ENCODE results near the gene GFOD1.

- RRBS: no CpG with 5 or more reads among the region's 4 CpGs
These were observed 12.1 kb downstream of the ADTRP start for GRCh38 chr6:11766337-11766990.

DNA sequence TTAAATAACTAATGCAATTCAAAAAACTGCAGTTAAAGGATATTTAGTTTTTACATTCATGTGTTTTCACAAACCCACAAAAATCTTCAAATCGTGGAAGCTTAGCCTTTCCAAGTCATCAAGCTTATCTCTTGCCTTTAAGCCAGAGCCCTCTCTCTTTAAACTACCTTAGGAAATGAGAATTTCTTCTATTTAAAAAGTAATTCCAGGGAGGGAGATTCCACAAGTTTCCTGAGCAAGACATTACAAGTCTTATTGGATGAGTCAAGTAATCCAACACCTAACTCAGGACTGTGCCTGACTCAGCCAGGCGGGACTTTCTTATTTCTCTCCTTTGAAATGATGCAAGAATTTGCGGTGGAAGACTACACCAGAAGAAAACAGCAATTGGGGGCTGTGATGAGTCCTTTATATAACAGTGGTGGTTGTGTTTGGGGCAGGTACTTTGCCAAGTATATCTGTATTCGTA is 6.2 kb downstream of the ADTRP start:
- RRBS: no CpG with 5 or more reads among the region's 4 CpGs

DNA sequence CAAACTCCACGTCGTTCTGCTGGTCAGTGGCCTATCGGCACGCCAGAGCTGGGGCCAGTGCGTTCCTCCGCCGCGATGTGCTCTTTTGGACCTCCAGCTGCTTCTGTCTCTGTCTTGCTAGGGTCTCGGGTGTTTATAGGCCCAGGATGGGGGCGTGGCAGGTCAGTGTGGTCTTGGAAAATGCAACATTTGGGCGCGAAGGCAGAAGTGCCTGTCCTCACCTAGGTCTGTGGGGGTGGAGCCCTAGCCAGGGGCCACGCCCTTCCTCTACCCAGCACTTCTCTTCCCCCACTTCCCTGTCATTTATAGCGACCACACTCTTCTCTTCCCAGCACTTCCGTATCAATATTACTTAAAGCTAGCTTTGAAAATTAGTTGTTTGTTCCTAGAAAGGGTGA is 53.2 kb upstream of the ADTRP start:
- RRBS: no CpG with 5 or more reads among the region's 15 CpGs

GRCh38 chr6:11851535-11851807 is 72.9 kb upstream of the ADTRP start:
- RRBS: no CpG with 5 or more reads among the region's 5 CpGs

GRCh38 chr6:12007524-12008249 is 4.4 kb upstream of the HIVEP1 start:
- RRBS: no CpG with 5 or more reads among the region's 11 CpGs

DNA sequence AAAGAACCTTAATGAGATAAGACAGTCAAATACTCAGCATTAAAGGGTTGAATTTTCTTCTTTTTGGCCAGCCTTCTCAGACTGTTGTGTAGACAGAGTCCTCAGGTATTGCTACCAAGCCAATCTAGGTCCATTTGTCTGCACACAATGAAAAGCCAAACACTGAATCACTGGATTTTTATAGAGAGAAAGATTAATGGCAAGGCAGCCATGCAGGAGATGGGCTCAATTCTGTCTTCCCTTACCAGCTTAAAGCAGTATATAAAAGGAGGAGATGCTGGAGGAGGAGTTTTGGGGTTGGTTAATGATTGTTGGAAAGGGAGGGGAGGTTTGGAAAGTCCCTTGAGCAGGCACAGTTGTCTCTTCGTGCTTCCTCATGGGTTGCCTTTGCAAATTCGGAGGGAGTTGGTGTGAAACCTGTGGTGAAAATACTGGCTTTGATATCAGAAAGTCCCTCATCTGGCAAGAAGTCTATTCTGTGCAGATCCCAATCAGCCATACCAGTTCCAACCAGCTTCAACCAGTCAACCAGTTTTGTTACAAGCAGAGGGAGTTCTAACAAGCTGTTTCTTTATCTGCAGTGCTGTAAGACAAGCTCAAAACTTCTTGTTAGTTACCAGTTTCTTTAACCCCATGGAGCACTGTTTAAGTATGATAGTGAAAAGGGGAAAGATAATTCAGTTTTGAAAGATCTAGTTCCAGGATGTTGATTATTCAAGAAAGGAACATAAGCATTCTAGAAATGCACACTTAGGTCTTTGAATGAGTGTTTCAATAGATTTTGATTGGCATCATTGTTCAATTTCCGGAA is 107.0 kb downstream of the HIVEP1 start:
- RRBS: no CpG with 5 or more reads among the region's 3 CpGs

DNA sequence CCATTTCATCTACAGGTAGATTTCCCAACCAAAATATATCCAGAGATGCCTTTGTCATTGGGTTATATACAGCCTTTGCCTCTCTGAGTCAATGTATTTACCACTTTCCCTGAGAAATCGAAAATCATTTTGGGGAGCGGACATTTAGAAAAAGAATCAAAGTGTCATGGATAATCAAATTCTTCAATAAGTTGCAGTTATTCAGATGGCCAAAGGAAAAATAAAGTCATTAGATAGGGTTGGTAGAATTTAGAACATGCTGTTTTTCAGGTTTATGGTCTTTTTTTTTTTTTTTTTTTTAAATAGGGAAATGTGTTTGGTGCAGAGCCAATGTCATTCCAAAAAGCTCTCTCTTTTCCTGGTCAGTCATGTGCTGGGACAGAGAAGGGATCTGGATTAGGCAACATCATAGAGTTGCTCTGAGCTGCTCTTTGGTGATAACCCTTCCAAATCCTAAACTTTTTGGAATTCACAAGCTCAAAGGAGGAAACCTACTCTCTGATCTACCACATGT is 4.5 kb downstream of the EDN1 start:
- RRBS: no CpG with 5 or more reads among the region's 2 CpGs

DNA sequence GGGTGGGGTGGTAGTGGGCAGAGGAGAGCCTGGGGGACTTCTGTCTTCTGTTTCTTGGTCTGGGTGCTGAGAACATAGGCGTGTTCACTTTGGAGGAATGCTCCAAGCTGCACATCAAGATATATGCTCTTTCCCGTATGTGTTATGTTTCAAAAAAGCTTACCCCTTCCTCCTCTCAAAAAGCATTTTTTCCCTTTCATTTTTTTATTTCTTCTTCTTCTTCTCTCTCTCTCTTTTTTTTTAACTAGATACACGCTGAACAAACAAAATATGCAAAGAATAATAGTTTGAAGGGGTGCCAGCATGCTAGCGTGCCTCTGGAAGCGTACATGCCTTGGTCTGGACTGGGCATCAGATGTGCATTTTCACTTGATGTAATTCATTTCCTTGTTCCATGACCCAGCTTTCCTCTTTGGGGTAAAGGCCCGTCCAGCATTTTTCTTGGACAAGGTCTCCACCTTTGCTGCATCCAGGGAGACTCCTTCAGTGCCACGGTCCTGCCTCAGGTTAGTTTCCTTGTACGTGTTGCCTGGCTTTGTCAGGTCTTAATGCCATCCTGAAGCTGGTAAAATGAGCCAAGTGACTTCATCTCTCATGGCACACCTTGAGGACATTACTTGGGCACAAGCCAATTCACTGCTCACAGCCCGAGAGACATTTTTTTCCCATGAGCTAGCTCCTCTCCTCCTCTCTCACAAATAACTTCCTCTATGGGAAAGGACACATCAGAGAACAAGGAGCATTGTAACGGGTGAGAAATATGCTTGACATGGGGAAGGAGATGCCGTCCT is 23.8 kb downstream of the EDN1 start:
- RRBS: no CpG with 5 or more reads among the region's 11 CpGs

- RRBS: no CpG with 5 or more reads among the region's 7 CpGs
These were observed 67.5 kb downstream of the TBC1D7 start for GRCh38 chr6:13260704-13261341.

DNA sequence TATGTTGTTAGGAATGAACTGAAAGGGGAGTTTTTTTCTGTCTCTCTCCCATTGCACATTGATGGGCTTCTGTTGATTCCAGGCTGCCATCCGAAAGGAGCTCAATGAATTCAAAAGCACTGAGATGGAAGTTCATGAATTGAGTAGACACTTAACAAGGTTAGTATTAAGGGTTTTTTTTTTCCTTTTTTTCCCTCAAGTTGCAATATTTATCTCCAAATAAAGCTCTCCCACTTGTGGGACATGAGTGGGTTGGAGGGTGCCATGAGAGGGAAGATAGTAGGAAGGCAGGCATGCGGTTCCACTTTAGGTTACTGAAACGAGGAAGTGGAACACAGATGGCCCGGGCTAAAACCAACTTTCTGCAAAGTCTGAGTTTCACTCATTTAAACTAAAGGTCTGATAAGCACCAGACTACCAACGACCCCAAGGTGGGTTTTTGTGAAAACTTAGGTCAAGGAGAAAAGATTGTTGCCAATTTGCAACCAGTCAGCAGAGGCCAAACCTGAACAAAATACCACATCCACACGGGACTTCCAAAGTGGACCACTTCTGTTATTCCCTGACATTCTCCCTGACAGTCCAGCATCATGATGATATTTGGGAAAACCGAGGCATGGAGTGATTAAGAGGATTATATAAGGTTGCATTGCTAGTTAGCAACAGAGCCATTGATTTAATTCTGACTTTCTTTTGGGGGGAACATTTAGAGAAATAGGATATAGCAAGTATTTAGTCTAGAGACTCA is 42.1 kb downstream of the TBC1D7 start:
- RRBS: no CpG with 5 or more reads among the region's 7 CpGs

GRCh38 chr6:13303562-13304098 is 24.7 kb downstream of the TBC1D7 start:
- RRBS: no CpG with 5 or more reads among the region's 9 CpGs

GRCh38 chr6:13307481-13308325 is 20.6 kb downstream of the TBC1D7 start:
- RRBS: no CpG with 5 or more reads among the region's 7 CpGs

DNA sequence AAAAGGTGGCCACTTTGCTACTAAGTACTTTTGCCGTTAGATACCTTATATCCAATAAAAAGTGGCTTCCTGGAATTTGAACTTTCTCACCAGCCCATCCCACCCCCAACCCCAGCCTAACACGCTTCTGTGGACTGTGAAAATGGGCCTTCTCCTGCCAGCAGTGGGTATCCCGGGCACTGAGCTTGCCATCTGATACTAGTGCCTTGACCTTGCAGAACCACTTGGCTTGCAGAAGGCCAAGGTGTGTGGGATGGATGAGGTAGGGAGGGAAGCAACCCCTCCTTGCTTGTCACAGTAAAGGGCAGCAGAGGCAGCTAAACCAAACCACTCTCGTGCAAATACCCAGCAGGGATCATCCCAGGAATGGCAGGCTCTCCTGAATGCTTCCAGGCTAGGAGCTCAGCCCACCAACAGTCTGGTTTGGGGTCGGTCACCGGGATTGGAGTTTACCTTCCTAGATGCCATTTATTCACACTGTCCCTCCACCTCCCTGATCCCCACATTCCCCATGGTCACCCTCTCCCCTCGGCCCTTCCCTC is 35.9 kb upstream of the TBC1D7 start:
- RRBS: no CpG with 5 or more reads among the region's 7 CpGs

DNA sequence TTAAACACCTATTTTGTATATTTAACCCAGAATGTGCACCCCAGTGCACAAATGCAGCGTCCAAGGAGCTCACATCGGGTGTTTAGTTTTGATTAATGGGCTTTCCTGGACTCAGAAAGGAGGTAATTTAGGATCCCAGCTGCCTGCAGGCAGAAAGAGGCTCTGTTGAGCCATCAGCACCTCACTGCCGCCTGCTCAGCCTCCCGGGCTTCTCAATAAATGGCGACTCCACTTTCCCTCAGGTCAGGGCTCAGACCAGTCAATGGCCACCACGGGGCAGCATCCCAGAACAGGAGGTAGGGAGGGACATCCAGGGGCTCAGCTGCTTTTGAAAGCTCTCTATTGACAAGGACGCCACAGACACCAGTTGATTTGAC is 70.2 kb upstream of the TBC1D7 start:
- RRBS: no CpG with 5 or more reads among the region's 7 CpGs

DNA sequence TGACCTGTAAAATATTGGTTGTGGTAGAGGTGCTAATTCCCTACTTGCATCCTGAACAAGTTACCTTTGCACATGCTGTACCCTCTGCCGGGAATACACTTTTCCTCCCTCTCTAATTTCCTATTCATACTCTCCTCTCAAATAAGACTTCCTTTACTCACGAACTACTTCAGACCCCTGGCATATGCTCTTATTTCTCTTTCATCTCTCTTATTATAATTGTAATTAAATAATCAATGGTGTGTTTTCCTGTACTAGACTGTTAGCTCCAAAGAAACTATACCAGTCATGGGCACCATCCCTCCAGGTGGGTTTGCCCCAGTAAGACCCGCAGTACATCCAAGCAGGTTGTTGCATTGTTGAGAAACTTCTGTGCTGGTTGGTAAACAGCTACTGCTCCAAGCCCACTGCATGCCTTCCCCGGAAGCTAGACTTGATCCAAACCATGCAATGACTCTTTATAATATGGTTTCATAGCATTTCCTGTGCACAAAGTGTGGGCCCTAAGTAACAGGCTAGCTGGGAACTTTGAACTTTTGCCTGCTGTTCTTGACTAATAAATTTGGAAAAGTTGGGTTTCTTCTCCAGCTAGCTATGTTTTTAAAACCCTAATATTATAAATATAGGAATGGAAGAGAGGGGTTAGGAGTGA is 52.0 kb downstream of the GFOD1 start:
- RRBS: no CpG with 5 or more reads among the region's 4 CpGs

- RRBS: no CpG with 5 or more reads among the region's 11 CpGs
These were observed 4.1 kb downstream of the GFOD1 start for GRCh38 chr6:13483154-13483805.

DNA sequence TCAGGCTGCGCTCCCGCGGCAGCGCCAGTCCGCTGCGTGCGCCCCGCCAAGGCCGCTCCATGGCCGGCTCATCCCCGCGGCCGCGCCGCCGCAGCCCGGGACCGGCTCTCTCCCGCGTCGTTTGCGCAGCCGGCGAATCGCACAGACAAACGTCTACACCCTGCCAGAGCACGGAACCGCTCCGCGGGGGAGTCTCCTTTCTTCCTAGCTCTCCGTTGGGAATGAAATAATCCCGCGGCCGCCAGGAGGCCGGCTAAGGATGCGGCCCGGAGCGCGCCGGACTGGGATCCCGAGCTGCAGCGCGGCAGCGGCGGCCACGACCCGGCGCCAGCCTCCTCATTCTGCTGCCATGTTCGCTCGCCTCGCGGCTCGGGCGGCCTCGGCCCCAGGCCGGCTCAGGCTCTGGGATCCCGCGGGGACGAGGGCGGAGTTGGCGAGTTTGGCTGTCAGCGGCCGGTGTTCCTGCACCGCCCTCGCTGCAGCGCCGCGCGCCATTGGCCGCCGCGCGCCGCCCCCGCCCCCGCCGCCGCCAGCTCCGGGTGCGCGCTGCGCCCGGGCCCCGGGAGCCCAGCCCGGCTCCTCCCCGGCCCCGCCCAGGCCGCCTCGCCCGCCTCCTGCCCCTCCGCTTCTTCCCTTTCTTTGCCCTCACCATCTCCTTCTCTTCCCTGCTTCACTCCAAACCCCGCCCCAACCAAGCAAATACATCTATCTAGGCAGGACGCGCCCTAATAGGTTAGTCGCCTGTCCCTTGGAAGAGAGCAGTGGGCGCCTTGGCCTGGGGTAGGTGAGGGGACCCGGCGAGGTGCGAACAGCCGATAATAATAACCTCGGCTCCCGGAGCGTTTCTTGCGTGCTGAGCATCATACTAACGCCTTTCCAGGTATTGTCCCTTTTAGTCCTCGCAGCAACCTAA is at the start of gene GFOD1:
Gene GFOD1, minus strand, starts transcription at position 404 of the 913 bp plus-strand sequence.
- RRBS: 1% methylated on average over 48 of the region's 106 CpGs

DNA sequence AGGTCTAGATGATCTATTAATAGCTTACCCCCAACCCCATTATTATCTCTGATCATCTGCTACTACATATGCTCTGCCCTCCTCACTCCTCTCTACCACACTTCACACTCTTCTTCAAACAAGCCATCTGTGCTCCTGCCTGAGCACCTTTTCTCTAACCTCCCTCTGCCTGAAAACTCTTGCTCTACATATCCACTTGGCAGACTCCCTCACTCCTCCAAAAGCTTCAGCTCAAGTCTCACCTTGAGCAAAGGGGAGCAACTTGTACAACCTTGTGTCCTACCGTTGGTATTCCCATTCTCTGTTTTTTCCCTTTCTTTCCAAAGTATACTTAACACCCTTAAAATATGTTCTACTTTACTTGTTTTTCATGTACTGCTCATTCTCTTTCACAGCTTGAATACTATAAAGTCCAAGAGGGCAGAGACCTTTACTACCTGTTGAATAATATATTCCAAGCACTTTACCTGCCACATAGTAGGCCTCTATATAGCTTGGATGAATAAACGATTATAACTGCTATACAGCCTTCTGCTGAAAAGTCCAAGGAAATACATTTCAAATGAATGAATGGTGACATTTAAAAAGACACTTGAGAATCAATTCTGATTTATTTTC is 36.8 kb downstream of the NOL7 start:
- RRBS: no CpG with 5 or more reads among the region's 2 CpGs

- RRBS: no CpG with 5 or more reads among the region's 19 CpGs
These were observed 21.7 kb upstream of the RANBP9 start for GRCh38 chr6:13733033-13734100.

GRCh38 chr6:13925442-13925735 is 637 bp downstream of the RNF182 start:
- RRBS: no CpG with 5 or more reads among the region's 8 CpGs

Measured in HCT116 (cell line).